ENCODE data around the genes MOSPD2, ZRSR2 and REPS2.

GRCh38 chrX:13006064-13006407, 31.1 kb downstream of the TMSB4X start:
- PRO-cap, 2 experiments: no peak in any of the 2 experiments

GRCh38 chrX:13043432-13043998, 905 bp downstream of the FAM9C start:
- PRO-cap, 2 experiments: no peak in any of the 2 experiments

- PRO-cap, 2 experiments: no peak in any of the 2 experiments
These were observed 38.0 kb upstream of the FAM9C start for GRCh38 chrX:13082315-13082944.

DNA sequence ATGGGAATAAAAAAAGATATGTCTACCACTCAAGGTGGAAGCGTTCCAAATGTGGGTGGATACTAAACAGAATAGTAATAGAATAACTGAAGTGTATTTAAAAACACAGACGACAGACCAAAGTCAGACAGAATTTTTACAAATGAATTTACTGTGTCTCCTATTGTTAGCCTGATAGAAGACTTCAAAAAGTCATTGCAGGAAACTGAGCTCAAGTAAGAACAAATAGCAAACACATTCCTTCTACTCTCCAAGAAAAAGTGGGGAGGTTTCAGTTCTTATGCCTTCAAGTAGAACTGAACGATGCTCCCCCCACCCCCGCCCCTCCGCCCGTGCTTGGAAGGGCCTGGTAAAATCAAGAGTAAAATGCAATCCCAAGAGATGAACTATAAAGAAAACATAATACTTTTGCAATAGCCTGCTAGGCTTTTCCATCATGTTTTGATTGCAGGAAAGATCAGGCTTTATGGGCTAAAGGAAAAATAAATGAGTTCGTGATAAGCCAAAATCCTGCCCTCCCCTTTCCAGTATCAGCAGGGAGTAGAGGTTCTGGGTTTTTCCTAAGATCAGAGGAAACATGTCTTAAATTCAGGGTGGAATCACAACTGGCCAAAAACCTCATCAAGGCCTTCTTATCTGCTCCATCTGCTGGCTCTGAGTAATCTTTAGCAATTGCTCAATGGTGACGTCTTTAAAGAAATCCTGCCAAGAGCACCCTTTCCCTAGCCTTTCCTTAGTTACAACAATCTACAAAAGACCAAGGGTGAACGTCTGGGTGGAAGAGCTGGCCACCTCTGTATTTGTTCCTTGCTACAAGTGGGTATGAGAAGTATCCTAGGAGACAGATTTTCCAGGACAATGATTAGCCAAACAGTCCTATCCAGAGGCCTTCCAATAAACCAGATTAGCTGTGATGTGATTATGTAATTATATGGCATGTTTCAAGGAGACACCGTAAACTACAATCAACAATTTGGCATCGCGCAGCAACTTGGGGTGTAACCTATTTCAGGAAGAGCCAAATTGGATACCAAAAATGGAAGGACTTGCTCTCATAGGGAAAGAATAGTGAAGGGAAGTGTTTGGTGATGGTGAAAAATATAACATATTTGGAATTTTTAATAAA, 66.2 kb upstream of the FAM9C start:
- PRO-cap, 2 experiments: no peak in any of the 2 experiments

- PRO-cap, 2 experiments: no peak in any of the 2 experiments
These were observed 107.5 kb upstream of the FAM9C start for GRCh38 chrX:13151667-13152577.

- PRO-cap, 2 experiments: no peak in any of the 2 experiments
These were observed 118.1 kb downstream of the ATXN3L start for GRCh38 chrX:13201643-13202194.

DNA sequence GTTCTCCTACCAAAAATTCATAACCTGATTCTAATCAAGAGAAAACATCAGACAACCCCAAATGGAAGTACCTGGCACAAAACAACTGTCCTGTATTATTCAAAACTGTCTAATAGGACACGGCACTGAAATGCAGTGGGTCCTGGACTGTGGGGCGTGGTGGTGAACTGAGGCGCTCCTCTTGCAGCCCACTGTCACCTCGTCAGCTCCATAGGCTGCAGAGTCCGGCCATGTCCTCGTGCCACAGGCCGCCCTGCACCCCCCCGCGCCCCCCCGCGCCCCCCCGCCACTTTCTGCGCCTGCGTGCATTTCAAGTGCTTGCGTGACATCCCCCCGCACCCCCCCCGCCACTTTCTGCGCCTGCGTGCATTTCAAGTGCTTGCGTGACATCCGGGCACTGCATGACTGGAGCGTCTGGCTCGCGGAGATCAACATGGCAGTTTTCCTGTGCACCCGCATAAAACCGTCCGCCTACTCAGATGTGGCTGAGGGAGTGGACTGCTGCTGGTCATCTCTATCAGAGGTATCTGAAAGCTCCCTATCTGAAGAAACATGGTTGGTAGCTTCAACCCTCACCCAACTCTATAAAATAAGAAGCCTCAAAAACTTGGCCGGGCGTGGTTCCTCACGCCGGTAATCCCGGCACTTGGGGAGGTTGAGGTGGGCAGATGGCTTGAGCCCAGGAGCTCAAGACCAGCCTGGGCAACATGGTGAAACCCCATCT, 28.8 kb downstream of the ATXN3L start:
- PRO-cap, 2 experiments: no peak in any of the 2 experiments

GRCh38 chrX:13489482-13489926, 79.9 kb upstream of the EGFL6 start:
- PRO-cap, 2 experiments: no peak in any of the 2 experiments

- PRO-cap, 2 experiments: no peak in any of the 2 experiments
These were observed 4.3 kb downstream of the RAB9A start for GRCh38 chrX:13693113-13693693.

DNA sequence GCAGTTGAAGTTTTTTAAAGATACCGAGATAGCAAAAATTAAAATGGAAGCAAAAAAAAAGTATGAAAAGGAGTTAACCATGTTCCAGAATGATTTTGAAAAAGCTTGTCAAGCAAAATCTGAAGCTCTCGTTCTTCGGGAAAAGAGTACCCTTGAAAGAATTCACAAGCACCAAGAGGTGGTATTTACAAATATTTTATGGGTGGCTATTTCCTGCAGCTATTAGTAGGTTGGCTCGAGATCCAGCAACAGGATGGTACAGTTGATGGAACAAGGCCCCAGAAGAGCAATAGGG, 12.2 kb downstream of the OFD1 start:
- PRO-cap, 2 experiments: no peak in any of the 2 experiments

DNA sequence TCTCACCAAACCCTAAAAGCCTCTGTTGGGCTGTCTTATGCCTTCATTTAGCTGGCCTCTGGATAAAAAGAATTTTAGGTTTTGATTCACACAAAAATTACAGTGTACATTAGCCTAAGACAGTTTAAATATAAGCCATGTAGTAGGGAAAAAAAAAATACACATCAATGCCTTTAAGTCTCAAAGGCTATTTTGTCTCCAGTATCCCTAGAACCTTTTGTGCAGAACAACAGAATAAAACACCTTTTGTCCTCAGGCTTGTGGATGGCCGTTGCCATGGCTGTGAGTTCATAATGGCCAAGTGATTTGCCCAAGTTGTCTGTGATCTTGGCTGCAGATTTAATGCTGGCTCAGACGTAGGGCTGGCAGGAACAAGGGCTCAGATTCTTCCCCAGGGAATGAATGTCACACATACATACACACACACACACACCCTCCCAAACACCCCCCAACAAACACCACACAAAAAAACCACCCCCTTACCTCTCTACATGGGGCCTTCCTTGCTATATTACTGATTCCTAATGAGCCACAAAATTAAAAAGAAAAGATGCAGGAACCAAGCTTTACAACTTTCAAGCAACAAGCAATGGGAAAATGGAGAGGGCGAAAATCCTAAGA, 25.3 kb downstream of the GPM6B start:
- PRO-cap, 2 experiments: no peak in any of the 2 experiments

GRCh38 chrX:13937734-13937983, 92.0 kb downstream of the GEMIN8 start:
- PRO-cap, 2 experiments: no peak in any of the 2 experiments

DNA sequence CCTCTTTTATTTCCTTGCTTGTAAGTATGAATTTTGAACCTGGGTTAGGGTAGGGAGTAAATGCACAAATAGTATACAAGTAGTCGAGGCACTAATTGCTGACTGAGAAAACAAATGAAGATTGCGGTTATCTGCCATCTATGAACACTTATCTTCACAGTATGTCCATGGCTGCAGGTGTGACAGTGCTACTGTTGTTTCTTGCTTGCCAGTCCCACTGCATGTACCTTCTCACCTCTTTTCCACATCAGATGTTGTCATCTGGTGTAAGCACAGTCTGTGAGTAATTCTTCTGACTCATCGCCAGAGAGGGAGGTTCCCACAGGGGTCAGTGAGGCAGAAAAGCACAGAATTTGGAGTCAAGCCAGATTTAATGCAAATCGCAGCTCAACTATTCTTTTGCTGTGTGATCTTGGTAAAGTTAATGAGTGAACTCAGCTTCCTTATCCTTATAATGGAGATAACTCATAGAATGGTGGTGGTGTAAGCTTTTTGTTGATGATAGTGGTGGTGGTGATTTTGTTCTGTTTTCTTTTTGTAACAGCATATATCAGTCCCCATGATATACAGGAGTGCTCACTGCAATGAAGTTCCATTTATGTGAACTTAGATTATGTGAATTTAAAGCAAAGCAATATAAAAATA, 144.5 kb downstream of the GLRA2 start:
- PRO-cap, 2 experiments: no peak in any of the 2 experiments

GRCh38 chrX:14872804-14873904, at the start of gene MOSPD2:
Gene MOSPD2, plus strand, starts transcription at chrX:14873421.
- PRO-cap, 2 experiments: peak in 2 of 2 experiments; most common plus-strand start chrX:14873461 (in 1); most common minus-strand start chrX:14873059 (in 1)

GRCh38 chrX:15314250-15314932, 1.0 kb downstream of the ASB11 start:
- PRO-cap, 2 experiments: no peak in any of the 2 experiments

GRCh38 chrX:15492398-15493020, 624 bp downstream of the PIR start:
- PRO-cap, 2 experiments: no peak in any of the 2 experiments

- PRO-cap, 2 experiments: peak in 2 of 2 experiments; most common plus-strand start chrX:15790471 (in 2); most common minus-strand start chrX:15790384 (in 1)
These were observed at the start of gene ZRSR2 for GRCh38 chrX:15790303-15791412. Gene ZRSR2, plus strand, starts transcription at chrX:15790484.

- PRO-cap, 2 experiments: no peak in any of the 2 experiments
These were observed 1.2 kb downstream of the CTPS2 start for GRCh38 chrX:16711203-16711660.

GRCh38 chrX:16771440-16772433, 14.5 kb upstream of the TXLNG start:
- PRO-cap, 2 experiments: no peak in any of the 2 experiments

DNA sequence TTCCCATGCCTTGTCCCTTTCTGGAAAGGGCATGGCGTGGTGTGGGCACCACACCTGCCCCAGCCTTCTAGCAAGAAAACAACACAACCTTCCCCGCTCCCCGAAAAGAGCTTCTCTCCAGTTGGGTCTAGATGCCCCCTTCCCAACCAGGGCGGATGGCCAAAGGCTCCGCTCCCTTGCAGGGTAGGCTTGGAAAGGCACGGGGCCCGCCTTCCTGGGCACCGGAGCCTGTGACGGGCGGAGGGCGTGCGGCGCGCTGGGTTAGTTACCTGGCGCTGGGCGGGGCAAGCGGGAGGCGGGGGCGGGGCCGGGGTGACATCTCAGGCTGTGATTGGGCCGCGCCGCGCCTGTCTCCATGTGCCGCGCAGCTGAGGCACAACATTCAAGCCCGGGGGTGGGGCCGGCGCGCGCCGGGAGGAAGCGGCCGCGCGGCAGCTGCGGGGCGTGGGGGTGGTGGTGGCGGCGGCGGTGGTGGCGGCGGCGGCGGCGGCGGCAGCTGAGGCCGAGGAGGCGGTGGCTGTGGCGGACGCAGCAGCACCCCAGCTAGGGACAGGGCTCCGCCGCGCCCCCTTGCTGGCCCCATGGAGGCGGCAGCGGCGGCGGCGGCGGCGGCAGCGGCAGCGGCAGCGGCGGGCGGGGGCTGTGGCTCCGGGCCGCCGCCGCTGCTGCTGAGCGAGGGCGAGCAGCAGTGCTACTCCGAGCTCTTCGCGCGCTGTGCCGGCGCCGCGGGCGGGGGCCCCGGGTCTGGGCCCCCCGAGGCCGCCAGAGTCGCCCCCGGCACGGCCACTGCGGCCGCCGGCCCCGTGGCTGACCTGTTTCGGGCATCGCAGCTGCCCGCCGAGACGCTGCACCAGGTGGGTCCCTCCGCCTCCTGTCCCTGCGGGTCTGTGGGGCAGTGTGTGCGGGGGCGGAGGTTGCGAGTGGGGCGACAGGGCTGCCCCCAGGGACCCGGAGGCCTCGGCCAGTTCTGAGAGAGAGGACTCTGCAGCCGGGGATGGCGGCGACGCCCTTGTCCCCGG, at the start of gene REPS2:
Gene REPS2 (plus strand): TSS at position 378 of the 1,019 bp plus-strand sequence.
- PRO-cap, 2 experiments: peak in 2 of 2 experiments; most common plus-strand start position 445 of the sequence (in 2); most common minus-strand start position 232 of the sequence (in 1)